K562 (cell line): ENCODE measurements around the gene MLXIP.

DNA sequence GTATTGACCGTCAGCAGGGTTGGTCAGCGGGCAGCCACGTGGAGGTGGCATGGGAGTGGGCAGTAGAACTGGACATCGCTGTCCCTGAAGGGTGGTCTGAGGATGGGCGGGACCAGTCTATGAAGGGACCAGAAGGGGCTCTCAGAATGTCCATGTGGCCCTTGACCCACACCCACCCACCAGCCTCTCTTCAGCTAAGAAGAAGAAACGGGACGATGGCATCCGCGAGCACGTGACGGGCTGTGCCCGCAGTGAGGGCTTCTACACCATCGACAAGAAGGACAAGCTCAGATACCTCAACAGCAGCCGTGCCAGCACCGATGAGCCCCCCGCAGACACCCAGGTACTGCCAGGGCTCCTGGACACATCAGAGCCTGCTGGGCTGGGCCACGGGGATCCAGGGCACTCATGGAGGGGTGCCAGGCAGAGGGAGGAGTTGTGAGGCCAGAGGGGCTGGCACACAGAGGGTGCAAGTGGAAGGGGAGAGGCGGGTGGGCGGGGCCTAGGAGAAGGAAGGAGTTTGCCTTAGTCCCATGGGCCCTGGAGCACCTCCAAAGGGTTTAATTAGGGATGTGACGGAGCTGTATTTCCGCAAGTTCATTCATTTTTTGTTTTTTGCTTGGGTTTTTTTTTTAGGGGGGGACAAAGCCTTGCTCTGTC is 21.3 kb downstream of the SETD1B start:
- RAMPAGE, long total RNA, result no peak
- RRBS, result no CpG with 5 or more reads among the region's 21 CpGs
PRO-cap:
- standard, result no peak
- CoPRO, capped RNA only, 2 experiments, result no peak in any of the 2 experiments
- CoPRO, capped and uncapped RNA, 2 experiments, result no peak in any of the 2 experiments
- CoPRO, uncapped RNA only, 2 experiments, result no peak in any of the 2 experiments
CAGE:
- cytosol, long polyA plus RNA, result no peak
- long polyA plus RNA, result no peak
- nucleolus, long total RNA, result no peak
- nucleus, long polyA plus RNA, result no peak

- RAMPAGE, long total RNA, result no peak
- RRBS, result no CpG with 5 or more reads among the region's 13 CpGs
PRO-cap:
- standard, result no peak
- CoPRO, capped RNA only, 2 experiments, result no peak in any of the 2 experiments
- CoPRO, capped and uncapped RNA, 2 experiments, result no peak in any of the 2 experiments
- CoPRO, uncapped RNA only, 2 experiments, result no peak in any of the 2 experiments
CAGE:
- cytosol, long polyA plus RNA, result no peak
- long polyA plus RNA, result no peak
- nucleolus, long total RNA, result no peak
- nucleus, long polyA plus RNA, result no peak
Measured at GRCh38 chr12:121876190-121876790, 12.3 kb upstream of the PSMD9 start.

DNA sequence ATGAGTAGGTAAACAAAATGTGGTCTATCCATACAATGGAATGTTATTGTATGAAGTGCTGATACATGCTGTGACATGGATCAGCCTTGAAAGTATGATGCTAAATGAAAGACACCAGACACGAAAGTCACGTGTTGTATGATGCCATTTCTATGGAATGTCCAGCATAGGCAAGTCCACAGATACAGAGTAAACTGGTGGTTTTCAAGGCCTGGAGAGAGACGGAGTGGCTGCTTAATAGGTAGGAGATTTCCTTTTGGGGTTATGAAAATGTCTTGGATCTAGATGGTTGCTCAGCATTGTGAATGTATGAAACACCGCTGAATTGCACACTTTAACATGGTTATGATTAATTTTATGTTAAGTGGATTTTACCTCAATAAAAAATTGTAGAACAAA is 31.7 kb downstream of the CFAP251 start:
- RAMPAGE, long total RNA, result no peak
- RRBS, result no CpG with 5 or more reads among the region's 4 CpGs
PRO-cap:
- standard, result no peak
- CoPRO, capped RNA only, 2 experiments, result no peak in any of the 2 experiments
- CoPRO, capped and uncapped RNA, 2 experiments, result no peak in any of the 2 experiments
- CoPRO, uncapped RNA only, 2 experiments, result no peak in any of the 2 experiments
CAGE:
- cytosol, long polyA plus RNA, result no peak
- long polyA plus RNA, result no peak
- nucleolus, long total RNA, result no peak
- nucleus, long polyA plus RNA, result no peak

- RAMPAGE, long total RNA, result no peak
- RRBS, result no CpG with 5 or more reads among the region's 23 CpGs
PRO-cap:
- standard, result no peak
- CoPRO, capped RNA only, 2 experiments, result no peak in any of the 2 experiments
- CoPRO, capped and uncapped RNA, 2 experiments, result no peak in any of the 2 experiments
- CoPRO, uncapped RNA only, 2 experiments, result no peak in any of the 2 experiments
CAGE:
- cytosol, long polyA plus RNA, result no peak
- long polyA plus RNA, result no peak
- nucleolus, long total RNA, result no peak
- nucleus, long polyA plus RNA, result no peak
Measured at GRCh38 chr12:121980212-121981182, 41.2 kb upstream of the BCL7A start.

- RAMPAGE, long total RNA, result no peak
- RRBS, result no CpG with 5 or more reads among the region's 15 CpGs
PRO-cap:
- standard, result no peak
- CoPRO, capped RNA only, 2 experiments, result no peak in any of the 2 experiments
- CoPRO, capped and uncapped RNA, 2 experiments, result no peak in any of the 2 experiments
- CoPRO, uncapped RNA only, 2 experiments, result no peak in any of the 2 experiments
CAGE:
- cytosol, long polyA plus RNA, result no peak
- long polyA plus RNA, result no peak
- nucleolus, long total RNA, result no peak
- nucleus, long polyA plus RNA, result no peak
Measured at GRCh38 chr12:121992056-121992639, 29.5 kb upstream of the BCL7A start.

DNA sequence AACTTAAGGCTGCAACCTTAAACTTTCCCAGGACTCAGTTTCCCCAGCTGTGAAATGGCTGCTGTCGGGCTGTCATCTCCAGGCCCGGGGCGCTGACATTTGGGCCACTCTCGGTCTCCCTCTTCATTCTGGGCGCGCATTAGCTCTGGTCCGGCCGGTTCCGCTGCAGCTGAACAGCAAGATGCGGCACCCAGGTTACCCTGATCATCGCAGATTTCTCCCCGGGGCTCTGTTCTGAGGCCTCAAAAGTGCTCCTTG is 929 bp upstream of the BCL7A start:
- RAMPAGE, long total RNA, result no peak
- RRBS, result 95% methylated on average over 11 of the region's 12 CpGs
PRO-cap:
- standard, result no peak
- CoPRO, capped RNA only, 2 experiments, result no peak in any of the 2 experiments
- CoPRO, capped and uncapped RNA, 2 experiments, result no peak in any of the 2 experiments
- CoPRO, uncapped RNA only, 2 experiments, result no peak in any of the 2 experiments
CAGE:
- cytosol, long polyA plus RNA, result no peak
- long polyA plus RNA, result no peak
- nucleolus, long total RNA, result no peak
- nucleus, long polyA plus RNA, result no peak

- RAMPAGE, long total RNA, result no peak
- RRBS, result 2% methylated on average over 16 of the region's 31 CpGs
PRO-cap:
- standard, result no peak
- CoPRO, capped RNA only, 2 experiments, result no peak in any of the 2 experiments
- CoPRO, capped and uncapped RNA, 2 experiments, result no peak in any of the 2 experiments
- CoPRO, uncapped RNA only, 2 experiments, result no peak in any of the 2 experiments
CAGE:
- cytosol, long polyA plus RNA, result no peak
- long polyA plus RNA, result no peak
- nucleolus, long total RNA, result no peak
- nucleus, long polyA plus RNA, result no peak
Measured at GRCh38 chr12:122022907-122023191, 1.2 kb downstream of the BCL7A start.

GRCh38 chr12:122078649-122079528 is at the start of gene MLXIP:
TSS of gene MLXIP (plus strand) at chr12:122078756.
- RAMPAGE, long total RNA, result no peak
- RRBS, result 2% methylated on average over 49 of the region's 104 CpGs
PRO-cap:
- standard, result bidirectional peak, plus-strand start at chr12:122078756, minus-strand start at chr12:122078543
- CoPRO, capped RNA only, 2 experiments, result peak in 2 of 2 experiments; most common plus-strand start chr12:122078756 (in 2)
- CoPRO, capped and uncapped RNA, 2 experiments, result peak in 2 of 2 experiments; most common plus-strand start chr12:122078756 (in 2)
- CoPRO, uncapped RNA only, 2 experiments, result peak in 2 of 2 experiments; most common plus-strand start chr12:122078756 (in 1)
CAGE:
- cytosol, long polyA plus RNA, result no peak
- long polyA plus RNA, result no peak
- nucleolus, long total RNA, result no peak
- nucleus, long polyA plus RNA, result no peak

DNA sequence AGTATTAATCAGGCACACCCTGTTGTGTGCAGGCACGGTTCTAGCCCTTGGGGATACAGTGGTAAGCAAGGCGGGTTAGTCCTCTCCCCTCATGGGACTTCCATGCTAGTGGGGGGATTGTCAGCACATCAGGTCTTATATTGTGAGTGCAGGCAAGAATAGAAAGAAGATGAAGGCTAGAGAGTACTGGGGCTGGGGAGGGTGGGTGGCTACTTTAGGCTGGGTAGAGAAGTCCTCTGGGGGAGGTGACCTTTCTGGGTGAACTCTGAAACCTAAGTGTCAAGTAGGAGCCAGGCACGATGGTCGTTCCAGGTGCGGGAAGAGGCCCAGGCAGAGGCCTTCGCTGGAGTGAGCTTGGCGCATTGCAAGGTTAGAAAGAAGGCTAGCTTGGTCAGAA is 8.6 kb downstream of the MLXIP start:
- RAMPAGE, long total RNA, result no peak
- RRBS, result no CpG with 5 or more reads among the region's 7 CpGs
PRO-cap:
- standard, result no peak
- CoPRO, capped RNA only, 2 experiments, result no peak in any of the 2 experiments
- CoPRO, capped and uncapped RNA, 2 experiments, result no peak in any of the 2 experiments
- CoPRO, uncapped RNA only, 2 experiments, result no peak in any of the 2 experiments
CAGE:
- cytosol, long polyA plus RNA, result no peak
- long polyA plus RNA, result no peak
- nucleolus, long total RNA, result no peak
- nucleus, long polyA plus RNA, result no peak

DNA sequence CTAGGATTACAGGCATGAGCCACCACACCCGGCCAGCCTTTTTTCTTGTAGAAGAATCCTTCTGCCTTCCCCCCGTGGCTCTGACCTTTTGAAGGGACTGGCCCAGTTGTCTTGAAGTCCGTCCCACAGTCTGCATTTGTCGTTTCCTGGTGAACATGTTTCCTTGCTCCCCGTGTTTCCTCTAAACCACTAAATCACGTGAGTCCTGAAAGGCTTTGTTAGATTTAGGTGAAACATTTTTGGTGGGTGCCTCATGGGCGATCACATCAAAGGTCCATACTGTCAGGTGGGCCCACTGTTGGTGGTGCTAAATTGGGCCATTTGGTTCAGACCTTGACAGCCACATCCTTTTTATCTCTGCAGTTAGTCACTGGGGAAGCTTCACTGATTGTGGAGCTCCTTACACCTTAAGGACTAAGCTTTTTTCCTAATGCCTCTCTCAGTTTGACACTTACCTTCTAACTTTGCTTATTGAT is 26.3 kb downstream of the MLXIP start:
- RAMPAGE, long total RNA, result no peak
- RRBS, result no CpG with 5 or more reads among the region's 7 CpGs
PRO-cap:
- standard, result no peak
- CoPRO, capped RNA only, 2 experiments, result no peak in any of the 2 experiments
- CoPRO, capped and uncapped RNA, 2 experiments, result no peak in any of the 2 experiments
- CoPRO, uncapped RNA only, 2 experiments, result peak in 1 of 2 experiments; most common plus-strand start position 354 of the sequence (in 1)
CAGE:
- cytosol, long polyA plus RNA, result no peak
- long polyA plus RNA, result no peak
- nucleolus, long total RNA, result no peak
- nucleus, long polyA plus RNA, result no peak

GRCh38 chr12:122135101-122135862 is 38.7 kb downstream of the IL31 start:
- RAMPAGE, long total RNA, result no peak
- RRBS, result 97% methylated on average over 6 of the region's 25 CpGs
PRO-cap:
- standard, result no peak
- CoPRO, capped RNA only, 2 experiments, result no peak in any of the 2 experiments
- CoPRO, capped and uncapped RNA, 2 experiments, result no peak in any of the 2 experiments
- CoPRO, uncapped RNA only, 2 experiments, result peak in 2 of 2 experiments; most common plus-strand start chr12:122135447 (in 1)
CAGE:
- cytosol, long polyA plus RNA, result no peak
- long polyA plus RNA, result no peak
- nucleolus, long total RNA, result no peak
- nucleus, long polyA plus RNA, result no peak

DNA sequence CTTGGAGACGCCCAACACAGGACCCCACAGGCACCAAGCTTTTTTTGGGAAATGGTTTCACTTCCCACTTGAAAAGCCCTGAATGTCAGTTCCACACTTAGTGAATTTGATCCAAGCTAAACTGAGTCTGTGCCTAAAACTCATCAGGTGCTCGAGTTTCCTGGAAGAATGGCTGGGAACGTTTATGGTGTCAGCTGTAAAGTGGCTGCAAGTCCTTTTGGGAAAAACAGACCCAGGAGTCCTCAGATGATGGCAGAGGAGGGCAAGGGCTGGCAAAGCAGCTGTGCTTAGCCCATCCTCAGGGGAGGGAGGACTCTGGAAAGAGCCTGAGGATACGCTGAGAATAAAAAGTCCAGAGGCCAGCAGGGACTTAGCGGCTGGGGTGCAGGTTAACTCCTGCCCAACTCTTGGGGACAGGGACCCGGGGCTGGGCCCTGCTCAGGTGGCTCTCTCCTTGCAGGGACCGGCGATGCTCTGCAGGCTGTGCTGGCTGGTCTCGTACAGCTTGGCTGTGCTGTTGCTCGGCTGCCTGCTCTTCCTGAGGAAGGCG is 2.4 kb downstream of the B3GNT4 start:
- RAMPAGE, long total RNA, result no peak
- RRBS, result no CpG with 5 or more reads among the region's 11 CpGs
PRO-cap:
- standard, result no peak
- CoPRO, capped RNA only, 2 experiments, result no peak in any of the 2 experiments
- CoPRO, capped and uncapped RNA, 2 experiments, result no peak in any of the 2 experiments
- CoPRO, uncapped RNA only, 2 experiments, result peak in 2 of 2 experiments; most common plus-strand start position 379 of the sequence (in 1); most common minus-strand start position 345 of the sequence (in 2)
CAGE:
- cytosol, long polyA plus RNA, result no peak
- long polyA plus RNA, result no peak
- nucleolus, long total RNA, result no peak
- nucleus, long polyA plus RNA, result no peak

GRCh38 chr12:122226973-122227824 is 1.3 kb upstream of the DIABLO start:
- RAMPAGE, long total RNA, result no peak
- RRBS, result no CpG with 5 or more reads among the region's 23 CpGs
PRO-cap:
- standard, result no peak
- CoPRO, capped RNA only, 2 experiments, result no peak in any of the 2 experiments
- CoPRO, capped and uncapped RNA, 2 experiments, result no peak in any of the 2 experiments
- CoPRO, uncapped RNA only, 2 experiments, result peak in 1 of 2 experiments; most common minus-strand start chr12:122227724 (in 1)
CAGE:
- cytosol, long polyA plus RNA, result no peak
- long polyA plus RNA, result no peak
- nucleolus, long total RNA, result no peak
- nucleus, long polyA plus RNA, result no peak

DNA sequence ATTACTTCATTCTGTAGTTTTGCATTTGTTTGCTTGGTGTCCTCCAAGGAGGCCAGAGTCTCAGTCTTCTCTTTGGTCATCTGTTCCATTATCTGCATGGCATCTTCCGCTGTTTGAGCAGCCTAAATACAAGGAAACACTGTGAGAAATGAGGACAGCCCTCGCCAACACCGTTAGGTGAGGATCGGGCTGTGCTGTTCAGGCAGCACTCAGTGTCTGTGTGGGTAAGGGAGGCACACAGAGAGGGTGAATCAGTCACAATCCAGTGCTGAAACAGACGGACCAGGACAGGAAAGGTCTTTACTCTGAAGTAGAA is 52.9 kb upstream of the VPS33A start:
- RAMPAGE, long total RNA, result no peak
- RRBS, result no CpG with 5 or more reads among the region's 5 CpGs
PRO-cap:
- standard, result no peak
- CoPRO, capped RNA only, 2 experiments, result no peak in any of the 2 experiments
- CoPRO, capped and uncapped RNA, 2 experiments, result no peak in any of the 2 experiments
- CoPRO, uncapped RNA only, 2 experiments, result no peak in any of the 2 experiments
CAGE:
- cytosol, long polyA plus RNA, result no peak
- long polyA plus RNA, result no peak
- nucleolus, long total RNA, result no peak
- nucleus, long polyA plus RNA, result no peak

- RAMPAGE, long total RNA, result no peak
- RRBS, result no CpG with 5 or more reads among the region's 4 CpGs
PRO-cap:
- standard, result no peak
- CoPRO, capped RNA only, 2 experiments, result no peak in any of the 2 experiments
- CoPRO, capped and uncapped RNA, 2 experiments, result no peak in any of the 2 experiments
- CoPRO, uncapped RNA only, 2 experiments, result no peak in any of the 2 experiments
CAGE:
- cytosol, long polyA plus RNA, result no peak
- long polyA plus RNA, result no peak
- nucleolus, long total RNA, result no peak
- nucleus, long polyA plus RNA, result no peak
Measured at GRCh38 chr12:122387045-122387420, 35.4 kb downstream of the CLIP1 start.

GRCh38 chr12:122395266-122395938 is 27.1 kb downstream of the CLIP1 start:
- RAMPAGE, long total RNA, result no peak
- RRBS, result no CpG with 5 or more reads among the region's 10 CpGs
PRO-cap:
- standard, result no peak
- CoPRO, capped RNA only, 2 experiments, result no peak in any of the 2 experiments
- CoPRO, capped and uncapped RNA, 2 experiments, result no peak in any of the 2 experiments
- CoPRO, uncapped RNA only, 2 experiments, result peak in 1 of 2 experiments; most common minus-strand start chr12:122395595 (in 1)
CAGE:
- cytosol, long polyA plus RNA, result no peak
- long polyA plus RNA, result no peak
- nucleolus, long total RNA, result no peak
- nucleus, long polyA plus RNA, result no peak

DNA sequence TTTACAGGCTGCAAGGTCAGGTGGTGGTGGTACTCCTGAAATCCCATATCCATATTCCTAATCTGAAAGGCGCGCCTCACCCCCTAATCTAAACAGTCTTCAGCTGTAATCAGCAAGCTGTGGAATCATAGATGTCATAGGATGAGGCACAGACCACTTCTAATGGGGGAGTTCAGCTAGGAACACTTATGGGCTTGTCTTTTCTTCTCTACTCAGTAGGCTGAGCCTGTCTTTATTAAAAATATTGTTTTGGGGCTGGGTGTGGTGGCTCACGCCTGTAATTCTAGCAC is 1.3 kb upstream of the CLIP1 start:
- RAMPAGE, long total RNA, result no peak
- RRBS, result no CpG with 5 or more reads among the region's 3 CpGs
PRO-cap:
- standard, result bidirectional peak, plus-strand start at position 139 of the sequence, minus-strand start outside the sequence
- CoPRO, capped RNA only, 2 experiments, result peak in 2 of 2 experiments; most common plus-strand start position 139 of the sequence (in 2)
- CoPRO, capped and uncapped RNA, 2 experiments, result peak in 2 of 2 experiments; most common plus-strand start position 139 of the sequence (in 2)
- CoPRO, uncapped RNA only, 2 experiments, result no peak in any of the 2 experiments
CAGE:
- cytosol, long polyA plus RNA, result no peak
- long polyA plus RNA, result no peak
- nucleolus, long total RNA, result no peak
- nucleus, long polyA plus RNA, result no peak

GRCh38 chr12:122515047-122515659 is 11.6 kb downstream of the RSRC2 start:
- RAMPAGE, long total RNA, result no peak
- RRBS, result no CpG with 5 or more reads among the region's 6 CpGs
PRO-cap:
- standard, result no peak
- CoPRO, capped RNA only, 2 experiments, result no peak in any of the 2 experiments
- CoPRO, capped and uncapped RNA, 2 experiments, result no peak in any of the 2 experiments
- CoPRO, uncapped RNA only, 2 experiments, result peak in 2 of 2 experiments; most common minus-strand start chr12:122515298 (in 1)
CAGE:
- cytosol, long polyA plus RNA, result no peak
- long polyA plus RNA, result no peak
- nucleolus, long total RNA, result no peak
- nucleus, long polyA plus RNA, result no peak

DNA sequence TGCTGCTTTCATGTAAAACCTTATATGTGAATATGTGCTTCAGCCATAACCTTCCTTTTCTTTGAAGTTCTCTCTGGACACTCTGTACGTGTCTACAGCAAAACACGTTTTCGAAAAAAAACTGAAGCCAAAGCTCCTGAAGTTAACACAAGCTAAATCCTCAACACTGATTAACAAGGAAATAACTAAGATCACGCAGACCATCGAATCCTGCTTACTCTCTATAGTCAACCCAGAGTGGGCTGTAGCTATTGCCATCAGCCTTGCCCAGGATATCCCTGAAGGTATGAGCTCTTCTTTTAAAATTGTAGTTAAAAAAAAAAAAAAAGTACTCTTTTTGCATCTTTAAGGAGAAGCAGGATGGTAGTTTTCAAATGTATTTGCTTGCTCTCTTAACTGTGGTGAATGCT is 75.9 kb downstream of the KNTC1 start:
- RAMPAGE, long total RNA, result no peak
- RRBS, result no CpG with 5 or more reads among the region's 5 CpGs
PRO-cap:
- standard, result no peak
- CoPRO, capped RNA only, 2 experiments, result no peak in any of the 2 experiments
- CoPRO, capped and uncapped RNA, 2 experiments, result no peak in any of the 2 experiments
- CoPRO, uncapped RNA only, 2 experiments, result no peak in any of the 2 experiments
CAGE:
- cytosol, long polyA plus RNA, result no peak
- long polyA plus RNA, result no peak
- nucleolus, long total RNA, result no peak
- nucleus, long polyA plus RNA, result no peak